ENCODE measurements around a stretch of chr2.

DNA sequence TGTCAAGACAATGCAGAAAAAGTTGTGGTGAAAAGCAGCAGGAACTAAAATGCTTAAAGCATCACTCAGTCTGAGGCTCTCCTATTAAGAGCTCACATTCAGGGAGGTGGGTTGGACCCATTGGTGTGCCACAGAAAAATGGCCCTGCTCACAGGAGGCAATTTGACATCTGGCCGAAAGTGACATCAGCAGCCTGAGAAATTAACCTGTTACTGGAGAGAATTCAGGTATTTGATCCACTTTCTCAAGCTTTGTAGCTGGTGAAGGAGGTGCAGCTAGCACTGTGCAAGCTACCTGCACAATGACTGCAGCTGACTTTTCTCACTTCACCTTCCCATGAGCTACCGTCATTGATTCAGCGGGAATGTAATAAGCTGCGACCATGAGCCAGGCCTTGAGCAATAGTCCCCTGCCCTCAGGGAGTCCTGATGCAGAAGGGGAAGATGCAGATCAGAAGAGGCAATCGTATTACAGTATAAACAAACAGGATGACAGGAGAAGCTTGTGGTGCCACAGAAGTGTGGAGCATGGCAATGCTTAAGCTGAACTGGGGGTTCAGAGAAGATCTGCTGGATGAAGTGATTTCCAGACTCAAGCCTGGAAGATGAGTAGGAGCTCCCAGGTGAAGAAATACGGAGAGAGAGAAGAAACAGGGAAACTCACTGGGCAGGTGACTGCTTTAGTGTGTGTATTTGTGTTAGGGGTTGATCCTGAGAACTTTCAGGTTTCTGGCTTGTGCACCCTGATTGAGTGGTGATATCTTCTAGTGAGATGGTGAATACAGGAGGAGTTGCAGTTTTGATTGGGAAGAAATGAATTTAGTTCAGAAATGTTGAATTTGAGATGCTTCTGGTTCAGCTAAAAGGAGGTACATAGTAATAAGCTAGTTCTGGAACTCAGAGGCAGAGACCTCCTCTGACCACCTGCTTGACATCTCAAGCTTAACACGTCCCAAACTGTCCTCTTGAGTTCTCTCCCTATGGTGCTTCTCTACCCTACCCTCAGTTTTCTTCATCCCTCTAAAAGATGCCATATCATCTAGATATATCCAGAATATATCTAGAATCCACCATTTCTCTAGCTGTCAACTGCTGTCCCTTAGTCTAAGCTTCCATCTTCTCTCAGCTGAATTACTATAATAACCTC lies 23.4 kb upstream of the ATP6V1E2 start:
- RRBS, result no CpG with 5 or more reads among the region's 7 CpGs

GRCh38 chr2:46642008-46642991 lies 25.3 kb downstream of the CRIPT start:
- RRBS, result no CpG with 5 or more reads among the region's 7 CpGs

- RRBS, result no CpG with 5 or more reads among the region's 4 CpGs
These were observed 8.1 kb downstream of the SOCS5 start for GRCh38 chr2:46707042-46707735.

DNA sequence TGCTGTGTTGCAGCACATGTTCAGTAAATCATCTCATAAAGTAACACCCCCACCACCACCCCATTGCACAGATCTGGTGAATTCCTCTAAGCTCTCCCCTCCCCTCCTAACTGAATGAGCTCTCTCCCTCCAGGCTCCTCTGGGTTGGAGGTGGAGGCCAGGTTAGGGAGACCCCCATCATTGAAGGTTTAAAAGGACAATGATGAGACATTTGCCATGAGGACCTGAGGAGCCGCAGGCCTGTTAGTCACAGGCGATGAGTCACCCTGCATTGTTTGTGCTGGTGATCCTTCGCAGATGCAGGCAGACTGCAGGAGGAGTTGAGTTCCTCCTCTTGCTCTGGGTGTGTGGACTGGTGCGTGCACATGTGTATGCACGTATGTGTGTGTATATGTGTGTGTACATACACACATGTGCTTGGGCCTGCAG lies 42.1 kb downstream of the MCFD2 start:
- RRBS, result no CpG with 5 or more reads among the region's 5 CpGs

- RRBS, result no CpG with 5 or more reads among the region's 11 CpGs
These were observed 36.7 kb downstream of the MCFD2 start for GRCh38 chr2:46878726-46879402.

- RRBS, result no CpG with 5 or more reads among the region's 6 CpGs
These were observed 26.9 kb downstream of the TTC7A start for GRCh38 chr2:46967952-46968351.

- RRBS, result no CpG with 5 or more reads among the region's 12 CpGs
These were observed 42.1 kb downstream of the TTC7A start for GRCh38 chr2:46983103-46983627.

DNA sequence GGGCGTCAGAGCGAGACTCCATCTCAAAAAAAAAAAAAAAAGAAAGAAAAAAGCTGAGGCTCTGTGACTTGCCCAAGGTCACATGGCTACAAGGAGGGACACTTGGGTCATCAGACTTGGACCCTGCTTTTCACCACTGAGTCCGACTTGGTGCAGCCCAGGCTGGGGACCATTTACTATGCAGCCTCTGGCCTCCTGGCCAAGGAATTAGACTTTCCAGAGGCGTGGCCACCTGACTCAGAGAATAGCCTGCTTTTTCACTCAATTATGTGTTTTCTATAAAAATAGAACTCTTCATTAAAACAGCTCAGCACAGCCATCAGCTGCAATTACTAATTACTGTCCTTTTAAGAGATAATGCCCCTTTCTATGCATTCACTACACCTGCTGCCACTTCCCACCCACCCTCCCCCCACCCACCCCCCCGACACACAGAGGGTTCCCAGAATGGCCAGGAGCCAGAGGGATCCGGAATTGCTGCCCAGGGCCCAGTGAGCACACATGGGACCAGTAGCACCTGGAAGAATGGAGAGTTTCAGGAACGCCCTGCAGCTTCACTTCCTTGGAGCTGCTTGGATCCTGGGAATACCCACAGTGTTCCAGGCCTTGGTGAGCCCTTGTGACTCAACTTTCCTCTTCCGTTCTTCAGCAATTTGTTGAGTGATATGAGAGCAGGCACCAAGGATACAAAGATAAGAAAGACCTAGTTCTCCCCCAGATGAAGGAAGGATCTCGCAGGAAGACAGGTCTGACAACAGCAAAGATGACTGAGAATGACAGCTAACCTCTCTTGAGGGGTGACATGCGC lies 97.4 kb downstream of the TTC7A start:
- RRBS, result no CpG with 5 or more reads among the region's 10 CpGs

DNA sequence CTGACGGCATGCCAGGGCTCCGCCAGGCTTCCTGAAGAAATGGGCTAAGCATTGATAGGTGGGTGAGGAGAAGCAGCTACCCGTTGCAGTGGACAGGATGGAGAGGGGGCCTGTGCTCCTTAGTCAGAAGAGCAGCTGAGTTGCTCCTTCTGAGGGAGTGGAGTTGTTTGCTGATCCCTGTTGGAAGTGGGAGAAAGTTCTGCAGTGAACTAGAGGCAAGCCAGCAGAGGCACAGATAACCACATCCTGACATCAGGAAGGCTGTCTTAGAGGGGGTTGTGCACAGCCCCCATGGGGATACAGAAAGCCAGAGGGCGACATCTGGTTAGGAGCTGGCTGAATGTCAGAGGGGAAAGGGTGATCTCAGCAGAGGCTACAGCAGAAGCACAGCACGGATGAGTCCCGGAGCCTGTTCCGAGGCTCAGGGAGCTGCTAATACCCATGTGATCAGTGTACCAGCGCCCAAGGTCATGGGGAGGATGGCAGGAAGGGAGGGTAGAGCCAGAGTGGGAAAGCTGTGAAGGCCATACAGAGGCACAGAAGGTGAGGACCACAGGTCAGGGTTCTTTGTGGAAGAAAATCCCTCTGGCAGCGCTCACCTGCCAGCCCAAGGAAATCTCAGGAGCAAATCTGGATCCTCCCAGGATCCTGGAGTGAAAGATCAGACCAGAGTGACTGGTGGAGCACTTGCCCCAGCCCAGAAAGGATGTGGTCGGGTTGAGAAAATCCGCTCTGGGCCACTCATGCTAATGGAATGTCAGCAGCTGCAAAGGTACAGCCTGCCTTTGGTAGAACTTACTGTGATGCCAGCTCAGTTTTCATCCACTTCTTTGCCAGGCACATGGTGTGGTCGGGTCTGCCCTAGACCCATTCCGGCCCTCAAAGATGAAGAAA lies 102.3 kb downstream of the TTC7A start:
- RRBS, result 6% methylated on average over 1 of the region's 13 CpGs

DNA sequence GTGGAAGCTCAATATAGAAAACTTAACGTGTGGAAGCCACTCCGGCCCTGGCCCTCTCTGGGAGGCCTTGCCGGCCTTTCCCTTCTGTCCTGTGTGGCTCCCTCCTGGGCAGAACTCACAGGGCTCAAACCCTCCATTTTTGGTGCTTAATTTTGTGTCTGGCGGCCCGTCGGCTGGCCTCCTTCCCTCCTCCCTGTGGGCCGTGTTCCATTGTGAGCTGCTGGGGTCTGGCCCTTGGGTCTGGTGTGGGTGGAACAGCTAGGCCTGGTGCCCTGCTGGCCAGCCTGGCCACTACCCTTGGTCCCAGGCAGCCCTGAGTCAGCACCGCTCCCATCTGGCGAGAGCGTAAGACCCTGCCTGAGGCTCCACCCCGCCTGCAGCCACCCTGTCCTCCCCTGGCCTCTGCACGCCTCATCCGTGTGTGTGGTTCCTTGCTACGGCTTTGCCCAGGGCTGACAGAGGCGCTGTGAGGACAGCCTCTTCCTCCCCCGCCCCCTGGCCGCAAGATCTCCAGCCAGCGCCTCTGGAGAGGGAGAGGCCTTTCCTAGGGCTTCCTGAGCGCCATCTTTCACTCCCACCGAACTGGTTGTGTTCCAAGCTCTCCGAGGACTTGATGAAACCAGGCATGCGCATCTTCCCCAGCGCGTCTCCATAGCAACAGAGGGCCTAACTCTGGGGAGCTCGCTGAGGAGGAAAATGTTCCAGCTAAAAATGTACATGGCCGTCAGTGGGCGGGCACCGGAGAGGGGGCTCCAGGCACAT lies 83.1 kb downstream of the STPG4 start:
- RRBS, result no CpG with 5 or more reads among the region's 28 CpGs

GRCh38 chr2:47072626-47073407 lies 82.3 kb downstream of the STPG4 start:
- RRBS, result no CpG with 5 or more reads among the region's 19 CpGs

- RRBS, result no CpG with 5 or more reads among the region's 3 CpGs
These were observed 77.9 kb downstream of the STPG4 start for GRCh38 chr2:47077318-47077595.

DNA sequence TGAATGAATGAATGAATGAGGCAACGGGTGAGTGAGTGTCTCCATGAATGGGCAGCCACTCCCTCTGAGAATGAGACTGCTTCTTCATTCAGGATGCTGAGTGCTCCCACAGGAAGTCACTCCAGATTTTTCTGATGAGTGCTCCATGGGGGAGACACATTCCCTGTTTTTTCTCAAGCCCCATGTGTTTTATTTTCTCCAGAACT lies 93.6 kb upstream of the CALM2 start:
- RRBS, result no CpG with 5 or more reads among the region's 1 CpG

DNA sequence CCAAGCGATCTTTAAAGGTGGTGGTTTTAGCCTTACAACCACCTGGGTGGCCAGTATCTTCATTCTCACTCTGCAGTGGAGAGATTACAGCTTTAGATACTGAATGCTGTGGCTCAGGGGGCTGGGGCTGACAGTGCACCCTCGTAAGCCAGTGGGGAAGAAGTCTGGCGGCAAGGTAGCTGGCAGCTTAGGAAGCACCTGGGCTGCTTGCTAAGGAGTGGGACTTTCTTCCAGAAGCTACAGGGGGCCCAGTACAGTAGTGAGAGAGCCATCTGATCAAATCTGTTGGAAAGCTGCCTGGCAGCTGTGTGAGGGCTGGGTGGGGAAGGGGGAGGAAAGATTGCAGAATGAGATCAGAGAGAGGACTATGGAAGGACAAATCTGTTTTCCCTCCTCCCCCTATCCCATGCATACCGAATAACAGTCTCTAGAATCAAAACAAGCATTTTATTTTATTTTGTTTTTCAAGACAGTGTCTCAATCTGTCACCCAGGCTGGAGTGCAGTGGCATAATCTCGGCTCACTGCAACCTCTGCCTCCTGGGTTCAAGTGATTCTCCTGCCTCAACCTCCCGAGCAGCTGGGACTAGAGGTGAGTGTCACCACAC lies 47.4 kb upstream of the EPCAM start:
- RRBS, result no CpG with 5 or more reads among the region's 6 CpGs

DNA sequence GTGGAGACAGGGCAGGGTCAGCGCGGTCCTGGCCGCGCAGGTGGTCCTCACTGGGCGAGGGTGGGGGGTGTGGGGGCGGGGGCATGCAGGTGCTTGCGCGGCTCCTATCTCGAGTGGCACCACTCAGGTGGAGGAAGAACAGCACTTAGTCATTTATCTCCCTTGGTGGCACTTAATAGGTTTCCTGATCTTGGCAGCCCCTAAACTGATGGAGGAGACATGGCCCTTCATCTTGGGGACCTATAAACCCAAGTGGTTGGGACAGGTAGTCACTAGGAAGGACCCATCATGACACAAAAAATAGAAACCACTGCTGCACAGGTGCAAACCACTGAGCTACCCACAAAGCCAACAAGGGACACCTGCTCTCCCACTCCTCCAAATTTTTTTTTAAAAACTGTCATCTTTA lies 49.0 kb downstream of the KCNK12 start:
- RRBS, result no CpG with 5 or more reads among the region's 9 CpGs

DNA sequence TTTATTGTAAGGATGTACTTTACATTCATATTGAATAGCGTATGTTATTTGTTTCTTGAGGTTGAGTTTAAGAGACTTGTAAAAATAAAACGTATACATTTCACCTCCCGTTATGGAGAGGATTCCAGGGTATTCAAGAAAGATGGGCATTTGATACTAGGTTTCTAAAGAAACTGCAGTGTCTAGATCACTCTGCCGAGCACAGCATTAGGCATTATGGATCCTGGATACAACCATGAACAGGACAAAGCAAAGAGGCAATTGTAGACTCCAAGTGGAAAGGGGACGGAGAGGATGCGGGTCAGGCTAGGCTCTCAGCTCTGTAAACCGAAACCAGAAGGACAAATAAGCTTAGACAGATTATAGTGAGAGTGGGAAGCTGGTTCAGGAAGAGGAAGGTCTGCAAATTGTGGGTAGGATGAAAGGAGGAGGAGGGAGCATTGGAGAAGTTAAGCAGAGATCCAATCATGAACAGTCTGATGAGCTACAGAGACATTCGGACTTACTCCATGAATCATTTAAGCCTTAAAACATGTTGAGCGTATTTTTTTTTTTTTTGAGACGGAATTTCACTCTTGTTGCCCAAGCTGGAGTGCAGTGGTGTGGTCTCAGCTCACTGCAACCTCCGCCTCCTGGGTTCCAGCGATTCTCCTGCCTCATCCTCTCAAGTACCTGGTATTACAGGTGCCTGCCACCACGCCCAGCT lies 3.0 kb downstream of the MSH6 start:
- RRBS, result no CpG with 5 or more reads among the region's 13 CpGs

GRCh38 chr2:47810716-47811335 lies 27.9 kb downstream of the MSH6 start:
- RRBS, result no CpG with 5 or more reads among the region's 1 CpG

DNA sequence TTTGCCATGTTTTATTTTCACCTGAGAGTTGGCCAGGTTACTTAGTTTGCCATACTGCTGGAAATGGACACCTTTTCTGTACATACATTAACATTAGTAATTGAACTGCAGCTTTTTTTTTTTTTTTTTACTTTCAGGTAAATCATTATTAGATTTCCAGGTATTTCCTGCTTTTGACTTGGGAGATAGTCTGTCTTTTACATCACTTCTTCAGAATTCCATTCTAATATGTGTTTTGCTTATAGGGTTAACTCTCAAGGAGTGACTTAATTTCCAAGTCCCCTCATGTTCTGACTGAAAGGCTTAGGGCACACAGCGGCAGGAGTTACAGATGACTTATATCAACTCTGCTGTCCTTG lies 160.4 kb upstream of the FOXN2 start:
- RRBS, result no CpG with 5 or more reads among the region's 1 CpG

- RRBS, result no CpG with 5 or more reads among the region's 7 CpGs
These were observed 100.4 kb upstream of the FOXN2 start for GRCh38 chr2:48214053-48214571.

GRCh38 chr2:48420439-48421244 lies 19.9 kb upstream of the PPP1R21 start:
- RRBS, result no CpG with 5 or more reads among the region's 22 CpGs